Penis (tissue), 1 donor: ENCODE measurements around the genes AP3M1 and VDAC2.

GRCh38 chr10:73496231-73496294 is 239 bp upstream of the PPP3CB start:
- PRO-cap = no peak

- PRO-cap = no peak
These were observed 3.0 kb upstream of the PPP3CB start for GRCh38 chr10:73498829-73499230.

DNA sequence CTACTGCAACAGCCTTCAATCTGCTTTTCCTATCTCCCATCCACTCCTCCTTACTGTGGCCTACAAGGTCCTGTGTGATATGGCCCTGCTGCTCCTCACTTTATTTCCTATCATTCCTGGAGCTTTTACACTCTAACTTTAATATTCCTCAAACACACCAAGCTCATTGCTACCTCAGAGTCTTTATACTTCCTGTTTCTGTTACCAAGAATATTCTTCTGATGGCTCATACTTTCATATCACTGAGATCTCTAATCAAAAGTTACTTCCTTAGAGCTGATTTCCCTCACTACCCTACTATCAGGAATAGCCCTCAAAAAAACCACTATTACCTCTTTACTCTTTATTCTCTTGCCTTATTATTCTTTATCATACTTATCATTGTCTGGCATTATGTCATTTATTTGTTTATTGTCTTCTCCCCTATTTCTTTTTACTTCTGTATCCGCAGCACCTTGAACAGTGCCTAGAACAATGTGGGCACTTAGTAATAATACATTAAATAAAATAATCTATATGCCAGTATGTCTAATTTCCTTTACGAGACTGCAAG is 5.9 kb upstream of the PPP3CB start:
- PRO-cap = no peak

- PRO-cap = no peak
These were observed 6.9 kb downstream of the ZSWIM8 start for GRCh38 chr10:73791899-73793111.

DNA sequence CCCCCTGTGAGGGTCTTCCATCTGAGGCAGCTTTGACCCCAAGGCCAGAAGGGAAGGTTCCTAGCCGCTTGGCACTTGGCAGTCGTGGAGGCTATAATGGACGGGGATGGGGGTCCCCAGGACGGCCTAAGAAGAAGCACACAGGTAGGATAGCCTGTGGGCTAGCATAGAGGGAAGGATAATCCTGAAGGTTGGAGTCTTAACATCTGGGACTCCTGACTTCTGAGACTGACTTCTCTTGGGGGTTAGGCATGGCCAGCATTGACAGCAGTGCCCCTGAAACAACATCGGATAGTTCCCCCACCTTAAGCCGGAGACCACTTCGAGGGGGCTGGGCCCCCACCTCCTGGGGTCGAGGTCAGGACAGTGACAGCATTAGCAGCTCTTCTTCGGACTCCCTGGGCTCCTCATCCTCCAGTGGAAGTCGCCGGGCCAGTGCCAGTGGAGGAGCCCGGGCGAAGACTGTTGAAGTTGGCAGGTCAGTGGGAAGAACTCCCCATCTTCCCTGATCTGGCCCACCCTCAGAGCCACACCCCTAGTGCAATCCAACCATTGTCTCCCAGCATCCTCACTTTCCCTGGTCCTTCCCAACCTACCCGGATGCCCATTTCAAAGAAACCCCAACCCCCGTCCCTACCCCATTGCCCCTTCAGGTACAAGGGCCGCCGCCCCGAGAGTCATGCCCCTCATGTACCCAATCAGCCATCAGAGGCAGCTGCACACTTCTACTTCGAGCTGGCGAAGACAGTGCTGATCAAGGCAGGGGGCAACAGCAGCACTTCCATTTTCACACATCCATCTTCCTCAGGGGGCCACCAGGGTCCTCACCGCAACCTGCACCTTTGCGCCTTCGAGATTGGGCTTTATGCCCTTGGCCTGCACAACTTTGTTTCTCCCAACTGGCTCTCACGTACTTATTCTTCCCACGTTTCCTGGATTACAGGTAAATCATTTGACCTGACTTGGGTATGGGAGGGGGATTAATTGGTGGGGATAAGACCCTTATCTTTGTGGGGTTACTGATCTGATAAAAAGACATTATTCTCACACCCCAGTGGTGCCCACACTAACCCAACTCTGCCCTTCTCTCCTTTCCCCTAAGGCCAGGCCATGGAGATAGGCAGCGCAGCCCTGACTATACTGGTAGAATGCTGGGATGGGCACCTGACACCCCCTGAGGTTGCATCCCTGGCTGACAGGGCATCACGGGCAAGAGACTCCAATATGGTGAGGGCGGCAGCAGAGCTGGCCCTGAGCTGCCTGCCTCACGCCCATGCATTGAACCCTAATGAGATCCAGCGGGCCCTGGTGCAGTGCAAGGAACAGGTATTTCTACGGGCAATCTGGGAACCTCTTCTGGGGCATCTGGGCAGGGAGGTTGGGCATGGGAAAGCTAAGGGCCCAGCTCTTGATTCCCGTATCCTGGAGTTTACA is 12.2 kb downstream of the ZSWIM8 start:
- PRO-cap = no peak

GRCh38 chr10:73801749-73802850 is 9.3 kb downstream of the NDST2 start:
- PRO-cap = no peak

DNA sequence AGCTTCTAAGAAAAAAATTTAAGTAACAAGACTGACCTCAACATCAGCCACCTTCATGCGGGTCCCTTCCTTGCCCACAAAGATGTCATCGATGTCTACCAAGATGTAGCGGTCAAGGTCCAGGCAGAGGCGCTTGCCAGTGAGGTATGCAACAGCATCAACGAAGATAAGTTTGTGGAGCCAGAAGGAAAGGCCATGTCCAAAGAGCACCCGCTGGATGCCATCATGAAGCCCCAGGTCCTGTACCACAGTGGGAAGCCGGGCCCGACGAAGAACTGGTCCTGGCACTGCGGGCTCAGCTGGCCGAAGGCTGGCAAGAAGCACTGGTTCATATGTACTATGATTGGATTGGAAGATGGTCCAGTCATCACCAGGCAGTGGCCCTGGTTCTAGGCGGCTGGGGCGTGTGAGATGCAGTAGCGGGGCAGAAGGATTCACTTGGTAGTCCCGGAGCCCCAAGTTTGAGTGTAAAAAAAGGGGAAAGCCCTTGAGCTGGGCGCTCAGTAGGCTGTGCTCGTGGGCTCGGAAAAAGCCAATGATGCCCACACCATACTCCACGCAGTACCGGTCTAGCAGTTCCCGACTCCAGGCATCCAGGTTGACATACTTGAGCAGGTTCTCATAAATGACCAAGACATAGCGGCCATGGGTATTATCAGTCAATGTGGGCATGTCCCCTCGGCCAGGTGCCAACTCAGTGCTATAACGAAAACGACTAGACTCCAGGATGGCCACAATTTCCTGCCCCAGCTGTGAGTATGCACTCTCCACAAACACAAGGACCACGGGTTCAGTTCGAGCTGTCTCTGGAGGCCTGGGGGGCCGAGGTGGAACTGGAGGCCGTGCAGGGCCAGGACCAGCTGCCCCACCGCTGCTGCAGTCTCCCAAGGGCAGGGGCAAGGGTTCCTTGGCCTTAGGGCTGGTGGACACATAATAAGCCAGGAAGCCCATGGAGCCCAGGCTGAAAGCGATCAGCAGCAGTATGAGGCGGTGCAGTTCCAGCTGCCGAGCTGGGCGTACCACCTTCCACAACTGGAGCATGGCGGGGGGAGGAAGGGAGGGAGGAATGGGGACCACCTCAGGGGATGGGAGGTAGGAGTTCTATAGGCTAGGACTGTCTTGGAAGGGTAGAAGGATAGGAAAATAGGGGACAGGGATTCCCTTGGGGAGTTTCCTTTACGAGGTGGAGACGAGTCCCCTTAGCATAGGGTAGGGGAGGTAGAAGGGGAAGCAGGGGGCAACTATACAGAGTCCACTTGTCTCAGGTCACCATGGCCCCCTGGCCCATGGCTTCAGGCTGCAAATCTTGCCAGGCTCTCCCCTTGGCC is 3.6 kb downstream of the NDST2 start:
- PRO-cap = no peak

DNA sequence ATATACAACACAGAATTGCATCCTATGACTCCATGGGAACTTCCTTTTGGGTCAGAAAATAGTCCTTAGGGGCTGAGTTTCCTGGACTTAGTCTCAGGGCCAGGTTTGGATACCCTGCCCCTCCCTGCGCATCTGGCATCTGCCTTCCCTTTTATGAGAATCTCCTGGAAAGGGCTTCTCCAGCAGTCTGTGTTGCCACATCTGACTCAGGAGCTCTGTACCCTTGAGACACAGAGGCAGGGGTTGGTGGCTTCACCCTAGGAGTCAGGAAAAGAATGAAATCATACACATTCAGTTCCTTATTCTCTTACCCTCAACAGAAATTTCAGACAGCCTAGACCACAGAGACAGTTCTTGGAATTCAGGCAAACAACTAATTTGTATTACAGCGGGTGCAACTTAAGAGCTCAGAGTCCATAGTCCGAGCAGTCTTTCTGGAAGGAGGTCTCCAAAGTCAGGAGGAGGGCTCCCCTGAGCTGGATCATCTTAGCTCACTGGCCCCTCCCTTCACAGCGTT is 3.1 kb upstream of the PLAU start:
- PRO-cap = no peak

- PRO-cap = bidirectional peak, plus-strand start at chr10:73940812, minus-strand start at chr10:73940691
These were observed 29.7 kb downstream of the PLAU start for GRCh38 chr10:73940515-73941068.

DNA sequence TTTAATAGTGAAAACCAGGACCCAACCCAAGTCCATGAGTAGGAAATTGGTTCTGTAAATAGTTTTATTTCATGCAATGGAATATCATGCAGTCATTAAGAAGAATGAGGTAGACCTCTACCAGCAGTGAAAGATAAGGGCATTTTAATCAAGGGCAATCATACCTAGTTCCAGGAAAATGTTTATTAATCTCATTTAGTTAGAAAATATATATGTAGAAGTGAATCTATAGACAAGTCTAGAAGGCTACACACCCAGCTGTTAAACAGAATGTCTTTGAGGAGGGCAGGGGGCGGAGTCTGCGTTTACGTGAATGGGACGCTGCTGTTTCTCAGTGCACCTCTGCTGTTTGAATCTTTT is 687 bp upstream of the VCL start:
- PRO-cap = no peak

DNA sequence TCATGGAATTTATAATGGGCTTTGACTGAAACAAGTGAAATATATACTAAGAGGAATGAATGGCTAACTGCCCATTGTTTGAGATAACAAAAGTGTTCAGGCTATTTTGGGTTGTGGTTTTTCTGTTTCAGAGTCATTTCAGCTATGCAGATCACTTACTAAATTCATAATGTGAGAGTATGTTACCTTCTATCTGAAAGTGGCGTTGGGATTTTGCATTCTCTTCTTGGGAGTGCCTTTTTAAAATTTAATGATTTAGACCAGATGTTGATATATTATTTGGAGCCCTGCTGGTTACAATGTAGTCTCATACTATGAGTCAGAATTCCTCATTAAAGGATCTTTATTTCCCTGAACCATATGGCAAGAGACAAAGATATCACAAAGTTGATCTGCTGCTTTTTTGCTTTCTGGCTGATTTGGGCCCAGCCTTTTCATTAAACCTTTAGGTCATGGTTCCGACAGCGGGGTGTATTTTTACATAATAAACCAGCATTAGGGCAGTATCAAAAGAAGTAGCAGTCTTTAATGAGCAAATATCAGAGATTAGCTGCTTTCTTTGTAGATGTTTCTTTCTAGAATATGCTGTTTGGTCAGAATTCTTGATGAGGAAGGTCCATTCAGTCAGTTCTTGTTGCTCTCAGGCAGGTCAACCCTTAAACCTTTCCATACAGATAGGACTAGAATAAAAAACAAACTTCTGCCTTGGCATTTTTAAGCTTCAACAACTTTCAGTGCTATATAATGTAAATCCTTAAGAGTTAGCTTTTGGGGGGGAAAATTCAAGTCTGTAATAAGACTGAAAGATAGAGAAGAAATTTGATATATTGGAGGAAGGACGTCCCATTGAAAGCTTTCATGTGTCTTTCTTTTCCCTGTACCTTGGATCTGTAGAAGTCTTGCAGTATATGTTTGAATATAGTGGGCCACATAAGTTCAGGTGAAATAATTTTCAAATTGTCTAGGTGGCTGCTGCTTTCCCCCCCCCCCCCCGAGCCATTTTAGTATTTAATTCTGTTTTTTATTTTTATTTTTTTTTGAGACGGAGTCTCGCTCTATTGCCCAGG is 10.7 kb downstream of the VCL start:
- PRO-cap = no peak

GRCh38 chr10:74150238-74151127 is at the start of gene AP3M1:
TSS of gene AP3M1 (minus strand) at chr10:74150828.
- PRO-cap = bidirectional peak, plus-strand start at chr10:74150611, minus-strand start at chr10:74150578; unidirectional peak, minus-strand start at chr10:74150799; bidirectional peak, plus-strand start at chr10:74151257, minus-strand start at chr10:74151038

DNA sequence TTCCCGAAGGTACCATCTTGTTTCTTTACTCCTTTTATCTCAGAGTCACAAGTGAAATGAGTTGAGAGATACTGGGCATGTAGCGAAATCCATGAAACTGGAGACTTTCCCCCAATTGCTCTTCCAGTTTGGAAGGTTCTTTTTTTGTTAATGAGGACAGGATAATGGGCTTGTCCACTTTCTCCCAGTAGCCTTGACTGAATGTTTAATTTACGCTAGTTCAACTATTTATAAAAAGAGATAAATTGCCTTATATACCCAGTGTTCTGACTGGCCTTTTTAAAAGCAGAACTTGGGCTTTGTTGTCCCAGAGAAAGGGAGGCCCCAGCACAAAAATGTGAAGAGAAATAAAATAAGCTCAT is 26.4 kb downstream of the ADK start:
- PRO-cap = no peak

DNA sequence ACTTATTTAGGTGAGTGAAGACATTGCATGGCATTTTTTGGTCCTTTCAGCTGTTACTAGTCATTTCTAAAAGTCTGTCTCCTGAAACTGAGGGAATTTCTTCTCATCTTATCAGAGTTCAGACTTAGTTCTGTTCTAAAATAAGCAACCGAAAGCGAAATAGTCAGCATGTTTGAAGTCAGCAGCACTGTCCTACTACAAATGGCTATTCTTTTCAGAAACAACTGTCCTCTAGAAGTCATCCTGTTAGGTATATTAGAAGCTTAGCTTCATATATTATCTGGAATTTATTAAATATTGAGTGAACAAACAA is 227.5 kb upstream of the KAT6B start:
- PRO-cap = no peak

- PRO-cap = no peak
These were observed 43.3 kb downstream of the KAT6B start for GRCh38 chr10:74869689-74870122.

- PRO-cap = no peak
These were observed 54.8 kb downstream of the KAT6B start for GRCh38 chr10:74881280-74881520.

DNA sequence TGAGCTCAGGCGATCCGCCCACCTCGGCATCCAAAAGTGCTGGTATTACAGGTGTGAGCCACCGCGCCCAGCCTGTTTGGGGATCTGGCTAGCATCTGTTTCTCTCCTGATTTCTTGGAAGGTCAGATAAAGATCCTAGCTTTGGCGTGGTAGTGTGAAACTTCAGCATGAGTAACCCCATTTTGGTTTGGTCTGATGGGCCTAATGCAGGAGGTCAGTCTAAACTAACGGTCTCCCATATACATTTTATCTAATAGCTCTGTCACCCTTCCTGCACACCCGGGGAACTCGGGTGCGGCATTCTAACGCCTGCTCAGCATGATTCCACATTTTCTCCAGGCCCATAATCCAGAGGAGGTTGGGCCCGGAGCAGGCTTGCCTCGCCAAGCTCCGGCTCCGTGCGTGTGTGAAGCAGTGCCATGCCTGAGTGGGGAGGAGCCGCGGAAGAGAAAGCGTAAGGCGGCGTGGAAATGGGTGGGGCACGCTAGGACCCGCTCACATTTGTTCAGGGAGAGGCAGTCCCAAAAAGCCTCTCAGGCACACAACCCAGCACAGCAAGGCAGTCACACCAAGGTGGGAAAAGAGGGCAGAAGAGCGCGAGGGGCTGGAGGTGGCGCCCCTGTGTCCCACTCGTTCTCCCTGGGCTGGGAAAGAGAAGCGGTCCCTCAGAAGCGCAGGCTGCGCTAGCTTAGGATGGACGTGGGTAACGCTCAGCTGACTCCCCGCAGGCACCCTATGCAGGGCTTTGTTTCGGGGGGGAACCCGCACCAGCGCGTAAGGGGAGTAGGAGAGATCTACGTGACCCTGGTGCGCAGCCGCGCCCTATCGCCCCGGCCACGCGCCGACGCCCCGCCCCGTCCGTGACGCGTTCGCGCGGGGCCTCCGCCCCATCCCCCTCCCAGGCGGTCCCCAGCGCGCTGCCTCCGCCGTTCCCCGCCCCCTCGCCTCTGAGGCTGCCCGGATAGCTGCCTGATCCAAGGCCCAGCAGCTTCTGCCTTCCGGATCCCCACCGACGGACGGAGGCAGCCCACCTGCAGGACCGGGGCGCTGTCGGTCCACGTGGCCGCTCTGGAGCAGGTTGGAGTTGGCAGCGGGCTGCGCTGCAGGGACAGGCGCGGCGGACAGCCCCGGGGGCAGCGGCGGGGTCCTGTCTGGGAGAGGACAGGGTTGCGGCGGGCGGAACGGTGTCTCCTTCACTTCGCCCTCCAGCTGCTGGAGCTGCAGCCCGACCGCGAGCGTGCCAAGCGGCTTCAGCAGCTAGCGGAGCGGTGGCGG is at the start of gene VDAC2:
Gene VDAC2, plus strand, starts transcription at position 1,157 of the 1,275 bp plus-strand sequence.
- PRO-cap = bidirectional peak, plus-strand start at position 562 of the sequence, minus-strand start at position 408 of the sequence; bidirectional peak, plus-strand start at position 1,167 of the sequence, minus-strand start at position 862 of the sequence

- PRO-cap = unidirectional peak, plus-strand start at chr10:75294181
These were observed 58.3 kb upstream of the COMTD1 start for GRCh38 chr10:75293985-75294460.

DNA sequence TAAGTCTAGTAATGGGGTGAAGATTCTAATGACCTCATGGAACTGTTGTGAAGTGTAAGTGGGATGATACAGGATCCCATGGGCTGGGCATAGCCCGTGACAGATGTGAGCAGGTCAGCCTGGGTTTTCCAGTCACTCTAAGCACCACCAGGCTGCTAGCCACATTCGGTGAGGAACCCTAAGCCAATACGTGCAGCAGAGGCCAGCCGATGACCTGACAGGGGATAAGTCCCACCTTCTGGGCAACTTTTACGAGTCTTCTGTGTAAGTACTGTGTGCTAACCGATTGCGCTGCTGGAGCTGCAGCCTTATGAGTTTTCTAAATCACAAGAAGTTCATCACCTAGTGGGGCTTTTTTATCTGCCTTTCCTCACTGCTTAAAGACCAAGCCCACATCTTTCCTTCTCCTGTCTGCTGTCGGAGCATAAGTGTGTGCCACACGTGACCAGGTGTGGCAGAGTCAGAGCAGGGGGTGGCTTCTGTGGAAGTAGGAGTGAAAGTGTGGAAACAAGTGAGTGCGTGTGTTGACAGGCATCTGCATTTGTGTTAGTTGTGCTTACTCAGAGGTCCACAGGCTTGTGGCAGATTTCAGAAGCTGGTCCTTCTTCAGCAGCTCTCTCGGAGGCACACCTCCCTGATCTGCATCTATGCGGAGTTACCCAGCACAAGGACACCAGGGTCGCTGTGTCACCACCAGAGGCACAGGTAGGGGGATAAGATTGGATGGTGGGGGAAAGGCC is 7.1 kb downstream of the ZNF503 start:
- PRO-cap = no peak

- PRO-cap = no peak
These were observed 1.2 kb downstream of the ZNF503 start for GRCh38 chr10:75400284-75400774.